Placental epithelial cell (primary cell): Measurements from ENCODE around the gene ZIC1.

DNA sequence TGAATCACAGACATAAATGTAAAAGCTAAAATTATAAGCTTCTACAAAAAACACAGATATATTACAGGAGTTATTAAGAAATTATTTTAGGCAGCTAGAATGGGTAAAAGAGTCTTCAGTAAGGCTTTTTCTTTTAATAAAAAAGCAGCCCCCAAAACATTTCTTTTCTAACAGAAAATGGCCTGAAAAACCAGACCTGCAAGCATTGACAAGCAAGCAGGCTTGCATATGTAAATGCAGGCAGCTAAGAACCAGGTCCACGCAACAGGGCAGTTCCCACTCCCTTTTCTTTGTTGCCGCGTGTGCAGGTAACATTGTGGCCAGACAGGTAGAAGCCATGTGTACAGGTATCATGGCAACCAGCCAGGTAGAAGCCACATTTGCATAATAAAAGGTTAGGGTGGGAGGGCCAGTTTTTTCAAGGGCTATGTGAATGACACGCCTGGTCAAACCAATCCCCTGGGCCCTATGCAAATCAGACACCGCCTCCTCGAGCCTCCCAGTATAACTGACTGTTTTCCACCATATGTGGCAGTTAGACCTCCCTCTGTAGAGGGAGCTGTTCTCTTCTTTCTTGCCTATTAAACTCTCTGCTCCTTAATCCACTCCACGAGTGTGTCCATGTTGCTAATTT is 22.1 kb downstream of the PCOLCE2 start:
- CAGE, long polyA plus RNA, result no peak

- CAGE, long polyA plus RNA, result no peak
These were observed 36.9 kb downstream of the PAQR9 start for GRCh38 chr3:142926697-142926896.

DNA sequence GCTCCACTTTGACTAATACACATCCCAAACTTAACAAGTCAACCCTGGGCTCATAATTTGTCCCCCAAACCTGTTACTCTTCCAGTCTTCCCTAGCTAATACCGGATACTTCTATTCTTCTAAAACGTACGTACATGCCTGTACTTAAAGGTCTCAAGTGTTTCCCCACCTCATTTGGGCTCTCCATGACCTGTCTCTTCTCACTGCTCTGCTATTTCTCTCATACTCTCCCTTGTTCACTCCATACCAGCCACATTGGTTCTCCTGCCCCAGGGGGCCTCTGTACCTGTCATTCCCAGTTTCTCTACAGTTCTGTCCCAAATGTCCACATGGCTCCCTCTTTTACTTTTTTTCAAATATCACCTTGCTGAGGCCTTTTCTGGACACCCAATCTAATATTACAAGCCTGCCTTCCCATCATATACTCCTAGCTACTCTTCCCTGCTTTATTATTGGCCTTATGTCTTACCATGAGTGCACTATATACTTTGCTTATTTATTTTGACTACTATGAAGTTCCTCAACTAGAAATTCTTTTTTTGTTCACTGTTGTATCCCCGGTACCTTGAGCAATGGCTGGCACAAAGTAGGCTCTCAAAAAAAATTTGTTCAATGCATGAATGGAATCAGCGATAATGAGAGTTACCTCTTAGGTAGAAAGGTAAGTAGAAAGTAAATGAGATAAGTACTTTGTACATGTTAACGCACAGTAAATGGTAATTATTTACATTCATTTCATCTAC is 300.7 kb downstream of the SLC9A9 start:
- CAGE, long polyA plus RNA, result no peak

DNA sequence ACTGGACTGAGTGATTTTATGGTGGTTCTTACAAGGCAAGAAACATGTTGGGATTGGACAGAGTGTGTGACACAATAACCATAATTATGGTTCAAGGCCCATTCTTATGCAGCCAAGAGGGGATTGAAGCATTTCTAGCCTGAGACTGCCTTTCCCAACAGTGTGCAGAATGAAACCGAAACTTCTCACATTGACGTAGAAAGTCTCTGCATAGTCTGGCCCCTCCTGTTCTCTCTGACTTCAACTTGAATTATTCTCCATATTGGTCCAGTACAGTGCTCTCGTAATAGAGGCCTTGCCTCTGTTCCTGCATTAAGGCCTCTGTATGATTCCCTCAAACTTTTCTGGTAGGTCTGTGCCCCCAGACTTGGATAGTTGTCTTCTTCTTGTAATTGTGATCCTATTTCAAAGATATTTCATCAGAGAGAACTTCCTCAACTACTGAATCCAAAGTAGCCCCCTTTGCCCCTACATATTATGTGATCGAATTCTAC is 138.4 kb downstream of the DIPK2A start:
- CAGE, long polyA plus RNA, result no peak

- CAGE, long polyA plus RNA, result no peak
These were observed 45.3 kb downstream of the PLOD2 start for GRCh38 chr3:146115458-146116214.

GRCh38 chr3:146223424-146224023 is 27.4 kb downstream of the PLSCR4 start:
- CAGE, long polyA plus RNA, result no peak

DNA sequence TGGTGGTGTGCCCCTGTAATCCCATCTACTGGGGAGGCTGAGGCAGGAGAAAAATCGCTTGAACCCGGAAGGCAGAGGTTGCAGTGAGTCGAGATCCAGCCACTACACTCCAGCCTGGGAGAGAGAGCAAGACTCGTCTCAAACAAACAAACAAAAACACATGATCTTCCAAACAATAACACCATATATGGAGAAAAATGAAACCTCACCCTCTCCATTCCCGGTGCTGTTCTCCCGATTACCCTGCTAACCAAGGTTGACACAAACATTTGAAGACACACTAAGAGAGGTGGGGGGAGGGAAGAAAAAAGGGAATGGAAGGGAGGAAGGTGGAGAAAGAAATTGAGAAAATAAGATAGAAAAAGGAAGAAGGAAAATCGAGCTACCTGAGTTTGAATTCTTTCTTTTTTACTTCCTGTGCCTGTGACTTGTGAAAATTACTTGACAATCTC is 1.1 kb upstream of the PLSCR2 start:
- CAGE, long polyA plus RNA, result no peak

GRCh38 chr3:146497852-146498647 is 28.7 kb upstream of the PLSCR2 start:
- CAGE, long polyA plus RNA, result no peak

DNA sequence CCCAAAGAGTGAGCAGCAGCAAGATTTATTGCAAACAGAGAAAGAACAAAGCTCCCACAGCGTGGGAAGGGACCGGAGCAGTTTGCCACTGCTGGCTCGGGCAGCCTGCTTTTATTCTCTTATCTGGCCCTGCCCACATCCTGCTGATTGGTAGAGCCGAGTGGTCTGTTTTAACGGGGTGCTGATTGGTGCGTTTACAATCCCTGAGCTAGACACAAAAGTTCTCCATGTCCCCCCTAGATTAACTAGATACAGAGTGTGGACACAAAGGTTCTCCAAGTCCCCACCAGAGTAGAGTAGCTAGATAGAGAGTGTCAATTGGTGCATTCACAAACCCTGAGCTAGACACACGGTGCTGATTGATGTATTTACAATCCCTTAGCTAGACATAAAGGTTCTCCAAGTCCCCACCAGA is 161.2 kb downstream of the ZIC4 start:
- CAGE, long polyA plus RNA, result no peak

- CAGE, long polyA plus RNA, result no peak
These were observed 14.8 kb downstream of the ZIC4 start for GRCh38 chr3:147391628-147391949.

DNA sequence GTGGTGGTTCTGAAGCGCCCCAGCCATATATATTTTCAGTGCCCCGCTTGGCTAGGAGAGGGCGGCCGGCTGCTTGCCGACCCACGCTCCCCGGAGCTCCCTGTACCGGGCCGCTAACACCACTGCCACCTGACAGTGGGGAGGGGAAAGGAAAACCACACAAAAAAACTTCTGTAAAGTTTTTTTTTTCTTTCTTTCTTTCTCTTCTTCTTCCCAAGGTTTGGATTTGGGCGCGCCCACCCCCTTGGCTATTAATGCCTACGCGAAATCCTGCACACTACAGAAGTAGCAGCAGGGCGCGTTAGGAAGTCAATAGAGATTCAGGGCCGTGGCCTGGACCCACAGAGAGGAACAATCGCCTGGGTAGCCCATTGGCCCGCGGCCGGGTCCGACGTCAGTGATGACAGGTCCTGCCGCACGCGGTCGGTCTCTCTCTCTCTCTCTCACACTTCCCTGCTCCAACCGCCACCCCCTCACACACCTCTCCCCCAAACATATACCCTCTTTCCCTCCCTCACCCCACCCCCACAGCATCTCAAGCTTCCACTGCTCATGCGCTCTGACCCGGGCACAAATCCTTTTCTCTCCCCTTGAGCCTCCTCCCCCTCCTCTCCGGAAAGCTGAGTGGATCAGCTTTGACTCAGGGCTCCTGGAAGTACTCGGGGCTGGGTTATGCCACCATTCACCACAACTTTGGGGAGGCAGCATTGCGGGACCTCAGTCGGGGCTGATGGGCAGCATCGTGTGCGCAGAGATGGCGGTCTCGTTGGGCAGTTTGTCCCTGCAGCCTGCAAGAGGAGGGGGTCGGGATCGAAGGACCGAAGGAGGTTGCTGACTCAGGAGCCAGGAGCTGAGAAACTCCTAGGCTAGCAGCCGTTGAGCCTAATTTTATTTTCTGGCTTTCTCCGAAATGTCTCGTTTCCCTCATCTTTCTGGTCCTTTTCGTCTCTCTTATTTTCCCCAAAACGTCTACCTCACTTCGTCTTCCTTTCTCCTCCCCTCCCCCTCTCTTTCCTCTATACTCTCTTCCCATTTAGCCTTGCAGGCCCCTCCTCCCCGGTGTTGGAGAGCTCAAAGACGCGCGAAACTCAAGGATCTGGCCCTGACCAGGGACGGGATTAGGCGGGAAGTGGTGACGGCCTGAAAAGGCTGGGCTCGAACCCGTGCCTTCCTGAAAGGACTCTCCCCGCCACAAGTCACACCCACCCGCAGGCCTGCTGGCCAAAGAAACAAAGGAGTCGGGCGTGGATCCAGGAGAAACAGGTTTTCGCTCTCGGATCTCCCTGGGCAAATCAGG is 9.0 kb downstream of the ZIC4 start:
- CAGE, long polyA plus RNA, result no peak

- CAGE, long polyA plus RNA, result no peak
These were observed 1.7 kb downstream of the ZIC4 start for GRCh38 chr3:147404425-147405238.

GRCh38 chr3:147409260-147409479 is at the start of gene ZIC1:
Gene ZIC1, plus strand, starts transcription at chr3:147409365.
- CAGE, long polyA plus RNA, result no peak

GRCh38 chr3:147681091-147681540 is 272.0 kb downstream of the ZIC1 start:
- CAGE, long polyA plus RNA, result no peak

DNA sequence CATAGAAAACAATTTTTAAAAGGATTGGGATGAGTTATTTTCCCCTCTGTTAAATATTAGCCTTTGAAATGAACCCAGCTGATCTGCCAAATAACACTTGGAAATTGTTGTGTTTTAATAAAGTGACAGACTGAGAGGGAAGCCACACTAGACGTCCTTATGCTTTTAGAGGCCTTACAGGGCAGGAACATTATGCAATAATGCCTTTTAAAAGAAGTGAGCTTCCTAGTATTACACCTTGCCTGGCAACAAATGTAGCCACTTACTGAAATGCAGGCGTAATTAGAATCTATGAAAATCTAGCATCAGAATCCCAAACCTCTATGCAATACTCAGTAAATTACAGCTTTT is 20.2 kb downstream of the AGTR1 start:
- CAGE, long polyA plus RNA, result no peak

- CAGE, long polyA plus RNA, result no peak
These were observed 44.3 kb upstream of the GYG1 start for GRCh38 chr3:148946890-148947496.

- CAGE, long polyA plus RNA, result no peak
These were observed 39.8 kb upstream of the GYG1 start for GRCh38 chr3:148951551-148951883.

- CAGE, long polyA plus RNA, result no peak
These were observed 55.6 kb upstream of the CP start for GRCh38 chr3:149277263-149277538.

- CAGE, long polyA plus RNA, result no peak
These were observed 21.4 kb downstream of the TM4SF1 start for GRCh38 chr3:149355949-149356623.

DNA sequence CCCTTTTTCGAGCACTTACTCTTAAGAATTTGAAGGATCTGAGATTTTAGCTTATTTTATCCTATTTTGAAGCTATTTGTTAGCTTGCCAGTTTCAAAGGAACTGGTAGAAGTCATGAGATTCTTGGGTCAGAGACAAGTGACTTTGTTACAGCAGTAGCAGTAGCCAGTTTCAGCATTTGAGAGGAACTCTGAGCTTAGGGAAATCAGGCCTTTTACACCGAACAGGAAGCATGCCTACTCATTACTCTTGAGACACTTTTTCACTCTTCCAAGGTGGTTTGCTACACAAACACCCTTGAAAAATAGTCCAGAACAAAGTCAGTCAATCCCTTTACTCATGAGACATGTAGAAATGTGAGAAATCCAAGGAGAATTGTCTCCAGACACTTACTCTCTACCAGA is 24.5 kb upstream of the TM4SF1 start:
- CAGE, long polyA plus RNA, result no peak